ENCODE measurements around the genes CABLES2 and CHRNA4.

DNA sequence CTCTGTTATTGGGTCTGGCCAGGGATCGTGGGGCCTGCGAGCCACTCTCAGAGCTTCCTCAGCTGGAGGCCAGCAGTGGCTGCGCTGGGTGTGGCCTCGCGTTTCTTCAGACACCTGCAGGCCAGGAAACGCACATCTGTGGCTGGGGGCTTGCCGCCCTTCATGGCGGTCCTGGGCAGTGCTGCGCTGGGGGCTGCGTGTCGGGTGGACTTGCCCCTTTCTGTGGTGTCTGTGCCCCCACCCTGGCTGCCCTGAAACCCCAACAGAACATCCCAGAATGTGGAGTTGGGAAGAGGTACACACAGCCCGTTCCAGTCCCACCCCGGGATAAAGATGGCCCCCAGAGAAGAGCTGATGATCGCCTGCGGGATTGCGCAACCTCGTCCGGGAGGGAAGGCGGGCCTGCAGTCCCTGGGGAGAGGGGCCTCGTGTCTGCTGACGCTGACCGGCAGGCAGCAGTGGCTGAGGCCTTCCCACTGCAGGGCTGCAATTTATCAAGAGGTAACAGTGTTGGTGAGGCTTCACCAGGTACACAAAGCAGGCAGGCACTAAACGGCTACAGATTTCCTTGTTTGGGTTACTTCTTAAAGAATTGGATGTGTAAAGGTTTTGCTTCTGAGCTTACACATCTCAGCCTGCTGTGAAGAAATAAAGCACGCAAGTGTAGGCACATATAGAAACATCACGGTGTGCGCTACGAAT lies 16.8 kb upstream of the MTG2 start:
- PRO-cap, result no peak

- PRO-cap, result unidirectional peak, plus-strand start at chr20:62302071; bidirectional peak, plus-strand start at chr20:62302987, minus-strand start at chr20:62302765
These were observed 696 bp upstream of the ADRM1 start for GRCh38 chr20:62301721-62302880.

GRCh38 chr20:62358101-62358945 lies 8.8 kb downstream of the LAMA5 start:
- PRO-cap, result no peak

GRCh38 chr20:62369348-62369991 lies 2.4 kb upstream of the LAMA5 start:
- PRO-cap, result no peak

GRCh38 chr20:62370914-62371255 lies 3.8 kb upstream of the LAMA5 start:
- PRO-cap, result no peak

GRCh38 chr20:62406658-62407996 lies at the start of gene CABLES2:
CABLES2 (minus strand) TSS chr20:62407285.
- PRO-cap, result bidirectional peak, plus-strand start at chr20:62407451, minus-strand start at chr20:62407280; unidirectional peak, plus-strand start at chr20:62407749

- PRO-cap, result no peak
These were observed 42.9 kb upstream of the GATA5 start for GRCh38 chr20:62518546-62519237.

GRCh38 chr20:62539606-62540083 lies 63.9 kb upstream of the GATA5 start:
- PRO-cap, result no peak

- PRO-cap, result unidirectional peak, plus-strand start at chr20:62655475
These were observed 13.0 kb downstream of the SLCO4A1 start for GRCh38 chr20:62655346-62655586.

DNA sequence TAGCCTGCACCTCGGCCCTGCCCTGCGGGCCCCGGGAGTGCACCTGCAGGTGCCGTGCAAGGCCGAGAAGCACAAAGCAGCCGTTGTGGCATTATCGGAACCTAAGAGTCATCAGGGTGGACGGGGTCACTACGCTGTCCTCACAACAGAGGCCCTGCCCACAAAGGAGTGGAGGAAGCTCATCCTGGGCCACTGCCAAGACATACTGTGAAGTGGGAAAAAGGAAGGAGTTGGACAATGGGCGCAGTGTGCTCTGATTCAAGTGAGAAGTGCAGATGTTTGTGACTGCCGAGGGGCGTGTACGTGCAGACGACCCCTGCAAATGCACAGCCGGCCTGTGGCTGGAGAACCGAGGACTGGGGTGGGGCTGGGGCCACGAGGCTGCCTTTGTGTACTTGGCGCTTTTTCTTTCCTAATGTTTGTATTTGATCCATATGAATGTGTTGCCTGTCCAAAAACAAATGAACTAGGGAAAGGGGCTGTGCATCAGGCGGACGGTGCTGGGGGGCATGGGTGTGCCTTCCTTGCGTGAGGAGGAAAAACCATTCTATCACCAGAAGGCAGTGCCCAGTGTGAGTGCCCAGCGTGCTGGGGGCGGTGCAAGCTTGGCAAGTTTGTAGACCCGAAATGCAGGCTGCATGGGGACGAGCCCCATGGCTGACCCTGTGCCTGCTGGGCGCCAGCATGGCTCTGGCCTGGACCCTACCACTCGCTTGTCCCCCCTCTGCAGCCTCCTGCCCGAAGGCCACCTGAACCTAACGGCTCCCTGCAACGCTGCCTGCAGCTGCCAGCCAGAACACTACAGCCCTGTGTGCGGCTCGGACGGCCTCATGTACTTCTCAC lies 24.9 kb downstream of the SLCO4A1 start:
- PRO-cap, result unidirectional peak, minus-strand start at position 113 of the sequence

DNA sequence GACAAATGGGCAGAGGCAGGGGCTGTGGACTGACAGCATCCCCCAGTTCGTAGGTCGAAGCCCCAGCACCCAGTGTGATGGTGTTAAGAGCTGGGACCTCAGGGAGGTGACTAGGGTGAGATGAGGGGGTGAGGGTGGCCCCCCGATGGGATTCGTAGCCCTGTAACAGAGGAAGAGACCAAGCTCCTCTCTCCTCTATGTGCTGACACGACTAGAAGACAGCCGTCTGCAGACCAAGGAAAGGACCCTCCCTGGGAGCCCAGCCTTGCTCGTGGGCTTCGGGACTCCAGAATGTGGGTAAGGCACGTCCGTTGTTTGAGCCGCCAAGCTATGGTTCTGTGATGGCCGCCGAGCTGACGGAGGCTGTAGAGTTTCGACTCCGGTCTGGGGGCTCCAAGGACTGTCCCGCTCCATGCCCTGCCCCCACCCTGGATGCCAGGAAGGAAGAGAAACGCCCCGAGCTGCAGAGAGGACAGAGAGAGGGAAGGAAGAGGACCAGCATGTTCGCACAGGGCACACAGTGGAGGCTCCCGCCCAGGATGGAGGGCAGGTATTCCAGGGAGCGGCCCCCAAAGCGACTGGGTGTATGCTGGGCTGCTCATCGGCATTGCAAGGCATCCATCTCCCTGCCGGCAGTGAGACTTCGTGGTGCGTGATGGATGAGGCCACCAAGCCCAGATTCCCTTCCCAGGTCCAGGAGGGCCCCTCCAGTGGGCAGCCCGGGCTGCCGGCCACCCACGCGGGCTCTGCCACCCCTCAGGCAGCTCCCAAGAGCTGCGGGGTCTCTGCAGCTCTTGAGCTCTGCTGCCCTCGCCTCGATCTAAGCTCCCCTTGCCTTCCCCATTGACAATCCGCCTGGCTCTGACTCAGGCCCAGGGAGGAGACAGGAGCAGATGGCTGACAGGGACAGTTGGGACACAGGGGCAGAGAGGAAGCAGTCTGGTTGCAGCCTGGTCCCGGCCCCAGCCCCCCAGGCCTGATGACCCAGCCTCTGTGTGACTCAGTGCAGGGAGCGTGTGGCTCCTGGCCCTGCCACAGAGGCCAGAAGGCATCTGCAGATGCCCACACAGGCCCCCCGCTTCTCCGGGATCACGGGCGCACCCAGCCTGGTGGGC lies 32.7 kb downstream of the SLCO4A1 start:
- PRO-cap, result no peak

DNA sequence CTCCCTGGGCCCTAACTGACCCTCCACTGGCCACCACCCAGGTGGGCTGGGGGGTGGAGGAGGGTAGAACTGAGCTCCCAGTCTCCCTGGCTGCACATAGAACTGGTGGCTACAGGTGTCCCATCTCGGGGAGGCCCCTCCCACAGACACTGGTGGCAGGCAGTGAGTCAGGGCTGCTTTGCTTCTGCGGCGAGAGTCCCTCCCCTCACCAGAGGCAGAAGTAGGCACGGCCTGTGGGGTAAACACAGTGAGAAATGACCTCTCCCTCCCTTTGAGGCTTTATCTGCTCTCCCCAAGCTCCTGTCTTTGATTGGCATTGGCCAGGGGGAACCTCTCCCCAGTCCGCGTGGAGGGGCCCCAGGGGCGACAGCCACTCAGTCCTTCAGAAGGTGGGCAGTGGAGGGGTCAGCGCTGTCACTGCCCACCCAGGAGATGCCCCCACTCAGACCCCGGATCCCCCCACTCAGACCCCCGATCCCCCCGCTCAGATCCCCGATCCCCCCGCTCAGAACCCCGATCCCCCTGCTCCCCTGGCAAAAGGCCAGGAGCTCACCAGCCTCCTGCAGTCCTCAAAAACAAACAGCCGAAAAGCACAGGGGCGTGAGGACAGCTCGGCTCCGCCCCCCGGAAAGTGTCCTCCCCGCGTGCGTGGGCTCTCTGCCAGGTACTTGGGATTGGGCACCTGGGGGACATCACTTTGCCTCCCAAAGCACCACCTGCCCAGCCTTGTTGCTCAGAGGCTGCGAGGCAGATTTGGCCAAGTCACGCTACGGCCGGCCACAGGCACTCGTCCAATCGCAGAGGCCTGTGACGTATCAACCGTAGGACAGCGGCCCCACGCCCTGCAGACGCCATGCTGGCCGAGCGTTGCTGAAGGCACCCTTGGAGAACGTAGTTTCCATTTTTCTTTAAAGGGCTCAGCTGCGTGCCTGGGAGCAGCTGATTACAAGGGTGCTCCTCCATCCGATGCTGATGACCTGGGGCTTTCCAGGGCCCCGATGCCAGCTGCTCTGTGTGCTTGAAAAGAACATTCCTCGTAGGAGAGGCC lies 2.8 kb downstream of the NTSR1 start:
- PRO-cap, result no peak

GRCh38 chr20:62768400-62769017 lies 27.8 kb upstream of the MRGBP start:
- PRO-cap, result no peak

DNA sequence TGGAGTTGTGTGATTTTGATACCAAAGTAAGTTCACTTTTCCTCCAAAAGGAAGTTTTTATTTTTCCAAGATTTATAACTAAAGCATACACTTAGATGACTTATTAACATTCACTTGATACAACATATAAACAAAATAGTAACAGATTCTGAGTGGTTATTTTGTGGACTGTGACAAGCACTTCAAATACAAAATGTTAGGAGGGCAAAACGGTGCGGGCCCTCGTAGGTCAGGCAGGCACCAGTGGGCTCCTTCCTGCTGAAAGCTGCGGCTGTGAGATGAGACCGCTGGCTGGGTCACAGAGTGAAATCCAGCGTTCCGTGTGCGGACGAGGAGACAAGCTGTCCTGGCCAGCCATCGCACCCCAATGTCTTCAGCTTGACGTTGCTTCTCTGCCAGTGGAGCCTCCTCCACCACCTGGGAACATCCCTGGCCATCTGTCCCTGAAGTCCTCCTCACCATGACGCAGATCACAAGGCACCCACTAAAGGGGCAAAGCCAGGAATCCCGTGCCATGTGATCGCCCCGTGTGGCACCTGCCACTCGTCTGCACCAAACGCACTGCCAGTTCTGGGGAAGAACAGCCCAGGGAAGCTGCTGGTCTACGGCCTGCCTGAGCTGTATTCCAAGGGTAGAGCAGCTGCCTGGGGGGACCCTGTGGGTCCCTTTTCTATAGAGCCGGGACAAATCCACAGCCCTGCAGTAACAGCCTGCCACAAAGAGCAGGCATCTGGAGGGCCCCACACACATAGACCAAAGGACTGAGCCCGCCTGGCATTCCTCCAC lies 3.8 kb upstream of the OGFR start:
- PRO-cap, result no peak

GRCh38 chr20:62818271-62818881 lies 1.5 kb downstream of the COL9A3 start:
- PRO-cap, result no peak

DNA sequence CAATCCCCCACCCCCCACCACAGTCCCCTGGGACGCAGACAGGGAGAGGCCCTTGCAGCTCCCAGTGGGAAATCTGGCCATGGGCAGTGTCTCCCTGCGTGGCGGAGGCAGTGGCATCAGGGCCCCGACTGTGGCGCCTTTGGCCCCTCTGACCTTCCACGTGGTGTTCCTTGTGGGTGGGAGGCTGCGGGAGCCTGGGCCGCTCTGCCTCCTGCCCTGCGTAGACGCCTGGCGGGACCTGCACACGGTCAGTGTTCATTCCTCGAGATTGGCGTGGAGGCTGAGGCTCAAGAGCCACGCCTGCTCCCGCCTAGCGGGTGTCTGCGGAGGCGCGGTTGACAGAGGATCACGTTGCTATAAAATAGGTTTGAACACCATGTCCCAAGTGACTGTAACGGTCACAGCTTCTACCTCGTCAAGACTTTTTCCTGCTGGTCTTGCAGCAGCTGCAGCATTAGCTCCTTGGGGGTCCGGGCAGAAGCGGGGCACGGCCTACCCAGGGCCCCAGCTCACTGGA lies 14.0 kb downstream of the COL9A3 start:
- PRO-cap, result no peak

DNA sequence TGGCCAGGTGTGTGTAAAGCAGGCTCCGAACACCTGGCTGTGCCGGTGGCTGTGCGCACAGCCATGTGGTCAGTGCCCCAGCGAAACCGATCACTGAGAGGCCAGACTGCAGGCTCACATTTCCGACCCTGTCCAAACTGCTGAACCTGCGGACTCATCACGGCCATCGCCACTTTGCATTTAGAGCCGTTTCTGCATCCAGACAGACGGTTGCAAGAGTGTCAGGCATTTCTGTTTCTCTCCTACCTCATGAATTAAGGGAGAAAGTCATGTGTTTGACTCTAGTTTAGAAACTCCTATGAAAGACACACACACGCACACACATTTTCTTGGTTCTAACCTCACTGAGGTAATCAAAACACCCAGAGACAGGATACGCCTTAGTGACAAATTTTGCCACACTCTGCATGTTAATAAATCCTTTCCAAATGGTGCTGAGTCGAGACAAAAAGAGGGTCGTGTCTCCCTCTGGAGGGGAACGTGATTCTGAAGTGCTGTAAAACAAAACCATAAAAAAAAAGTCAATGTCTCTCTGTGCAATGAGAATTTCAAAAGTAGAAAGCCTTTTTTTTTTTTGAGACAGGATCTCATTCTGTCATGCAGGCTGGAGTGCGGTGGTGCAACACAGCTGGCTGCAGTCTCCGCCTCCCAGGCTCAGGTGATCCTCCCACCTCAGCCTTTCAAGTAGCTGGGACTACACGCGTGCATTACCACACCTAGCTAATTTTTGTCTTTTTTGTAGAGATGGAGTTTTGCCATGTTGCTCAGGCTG lies 31.0 kb upstream of the TCFL5 start:
- PRO-cap, result no peak

- PRO-cap, result no peak
These were observed 699 bp downstream of the SLC17A9 start for GRCh38 chr20:62953173-62953642.

- PRO-cap, result unidirectional peak, plus-strand start at chr20:63284324
These were observed 8.9 kb upstream of the COL20A1 start for GRCh38 chr20:63284089-63284500.

GRCh38 chr20:63361219-63361766 lies at the start of gene CHRNA4:
CHRNA4 (minus strand) TSS chr20:63361349.
- PRO-cap, result no peak

Data from pulmonary lymph node (tissue), 1 donor.